RPMI7951 (cell line): ENCODE measurements around a stretch of chr3.

DNA sequence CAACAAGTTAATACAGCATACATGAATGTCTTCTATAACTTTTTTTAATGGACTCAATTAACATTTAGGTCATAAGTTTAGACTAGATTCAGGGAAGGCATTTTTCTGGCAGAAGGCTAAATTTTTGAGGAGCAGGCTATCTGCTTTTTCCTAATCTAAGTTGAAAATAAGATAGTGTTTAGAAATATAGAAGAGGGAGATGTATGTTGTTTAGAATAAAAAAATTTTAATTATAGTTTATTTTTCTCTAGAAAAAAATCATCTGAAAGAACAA lies 30.9 kb upstream of the OSTN start:
- RAMPAGE, long total RNA = no peak

GRCh38 chr3:191350277-191351133 lies 20.2 kb upstream of the UTS2B start:
- RAMPAGE, long total RNA = no peak

- RAMPAGE, long total RNA = no peak
These were observed 466.2 kb downstream of the PYDC2 start for GRCh38 chr3:191926945-191927704.

- RAMPAGE, long total RNA = no peak
These were observed 424.1 kb downstream of the FGF12 start for GRCh38 chr3:192303210-192303651.

DNA sequence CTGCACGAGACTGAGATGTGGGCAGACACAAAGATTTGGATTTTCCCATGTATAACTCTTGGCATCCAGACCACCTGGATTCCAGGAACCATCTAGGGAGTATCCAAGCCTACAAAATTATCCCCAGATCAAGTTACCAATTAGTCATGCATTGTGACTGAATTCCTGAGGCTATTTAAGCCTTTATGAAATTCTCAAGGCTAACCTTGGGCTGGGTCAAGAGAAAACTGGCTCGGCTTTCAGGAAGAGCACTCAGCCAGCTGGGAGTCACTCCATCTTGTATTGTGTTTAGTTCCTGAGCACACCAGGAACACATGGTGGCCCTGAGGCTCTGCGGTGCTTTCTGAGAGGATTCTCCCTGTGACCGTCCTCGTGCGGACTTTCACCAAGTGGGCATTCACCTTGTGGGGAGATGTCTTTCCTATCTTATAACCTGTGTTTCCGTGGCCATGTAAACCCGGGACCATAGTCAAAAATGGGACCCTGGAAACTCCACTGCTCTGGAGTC lies 13.5 kb upstream of the ATP13A5 start:
- RAMPAGE, long total RNA = no peak

DNA sequence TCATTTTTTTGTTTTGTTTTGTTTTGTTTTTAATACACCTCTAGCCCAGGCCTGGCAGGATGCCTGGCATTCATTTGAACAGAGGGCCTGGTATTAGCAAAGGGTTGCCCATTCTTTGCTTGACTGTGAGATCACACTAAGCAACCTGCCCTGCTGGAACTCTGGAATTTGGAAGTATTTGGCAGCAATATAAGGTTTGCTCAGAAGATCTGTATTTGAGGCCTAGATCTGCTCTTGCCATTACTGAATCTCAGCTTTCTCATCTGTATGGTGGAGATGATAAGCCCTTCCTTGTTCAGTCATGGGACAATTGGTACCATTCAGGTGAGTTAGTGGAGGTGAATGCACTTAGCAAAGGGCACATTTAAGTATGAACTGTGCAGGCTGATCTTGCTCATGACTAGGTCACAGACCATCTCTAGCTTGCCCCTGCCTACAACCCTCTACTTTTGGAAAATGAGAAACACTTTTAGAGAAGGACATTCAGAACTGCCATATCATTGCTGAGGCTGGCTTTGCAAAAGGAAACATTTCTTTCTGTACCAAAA lies 21.9 kb upstream of the ATP13A5 start:
- RAMPAGE, long total RNA = no peak

DNA sequence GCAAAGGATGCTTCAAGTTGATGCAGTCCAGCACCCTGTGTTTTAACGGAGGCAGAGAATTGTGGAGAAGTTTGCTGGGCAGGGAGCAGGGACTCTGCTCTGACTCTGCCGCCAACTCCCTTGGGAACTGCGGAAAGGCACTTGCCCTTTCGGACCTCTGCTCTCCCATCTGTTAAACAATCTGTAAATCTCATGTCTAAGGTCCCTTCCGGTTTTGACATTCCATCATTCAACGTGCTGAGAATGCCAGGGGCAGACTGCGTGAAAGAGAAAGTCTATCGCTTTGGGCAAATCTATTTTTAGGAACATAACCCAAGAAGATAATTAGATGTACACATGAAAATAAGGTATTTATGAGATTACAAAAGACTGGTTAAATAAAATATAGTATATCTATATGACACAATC lies 184.6 kb downstream of the OPA1 start:
- RAMPAGE, long total RNA = no peak

DNA sequence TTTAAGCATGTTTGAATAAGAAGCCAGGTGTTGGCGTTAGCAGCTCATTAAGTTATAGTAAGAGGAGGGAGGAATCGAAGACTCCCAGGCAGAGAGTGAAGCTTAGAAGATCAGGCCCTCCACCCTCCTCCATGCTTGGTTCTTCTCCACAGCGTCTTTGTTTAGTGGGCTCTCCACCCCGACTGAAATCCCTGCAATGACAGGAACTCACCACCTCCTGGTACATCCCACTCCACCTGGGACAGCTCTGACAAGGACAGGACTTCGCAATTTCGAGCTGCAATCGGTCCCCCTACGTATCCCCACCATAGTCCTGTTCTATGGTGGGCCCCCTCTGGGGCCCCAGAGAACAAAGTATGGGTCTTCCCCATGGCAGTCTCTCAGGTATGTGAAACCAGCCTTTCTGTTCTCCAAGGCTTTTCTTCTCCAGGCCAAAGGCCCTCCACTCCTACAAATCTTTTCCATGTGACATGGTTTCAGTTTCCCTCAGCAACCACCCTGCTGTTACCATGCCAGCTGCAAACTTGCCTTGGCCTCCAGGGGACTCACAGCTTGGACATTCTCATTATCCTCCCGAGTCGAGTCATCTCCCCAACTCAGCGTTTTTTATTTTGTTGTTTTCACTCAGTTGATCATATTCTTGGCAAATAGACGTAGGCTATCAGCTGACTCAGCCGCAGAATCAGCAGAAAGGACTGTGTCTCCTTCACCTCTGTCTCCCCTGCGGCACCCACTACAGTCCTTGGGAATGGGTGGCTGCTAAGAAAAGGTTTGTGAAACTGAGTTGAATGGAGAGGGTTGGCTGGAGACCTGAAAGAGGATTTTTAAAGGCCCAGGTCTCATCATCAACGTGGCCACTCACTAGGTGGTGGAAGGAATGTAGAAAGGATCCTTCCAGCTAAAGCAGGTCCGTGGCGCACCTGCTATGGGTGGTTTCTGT lies 233.3 kb downstream of the OPA1 start:
- RAMPAGE, long total RNA = no peak

DNA sequence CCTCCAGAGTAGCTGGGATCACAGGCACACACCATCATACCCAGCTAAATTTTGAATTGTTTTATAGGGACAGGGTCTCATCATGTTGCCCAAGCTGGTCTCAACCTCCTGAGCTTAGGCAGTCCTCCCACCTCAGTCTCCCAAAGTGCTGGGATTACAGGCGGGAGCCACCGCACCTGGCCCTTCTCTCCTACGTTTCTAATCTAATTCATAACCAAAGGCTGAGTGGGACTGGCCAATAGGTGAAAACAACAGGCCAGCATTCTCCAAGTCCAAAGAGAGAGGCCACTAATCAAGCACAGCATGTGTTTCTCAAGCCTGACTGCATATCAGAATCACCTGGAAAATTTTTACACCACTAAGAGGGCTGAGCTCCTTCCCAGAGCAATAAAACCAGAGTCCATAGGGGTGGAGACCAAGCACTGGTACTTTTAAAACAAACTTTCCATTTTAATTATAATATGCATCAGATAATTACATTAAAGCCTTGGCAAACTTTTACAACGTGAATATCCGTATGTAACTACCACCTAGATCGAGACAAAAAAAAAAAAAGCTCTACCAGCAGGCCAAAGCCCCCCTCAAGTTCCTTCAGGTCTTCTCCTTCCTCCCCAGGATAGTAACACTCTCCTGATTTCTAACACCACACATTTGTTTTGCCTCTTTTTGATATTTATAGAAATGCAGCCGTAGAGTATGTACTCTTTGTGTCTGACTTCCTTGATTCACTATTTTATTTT lies 254.4 kb downstream of the OPA1 start:
- RAMPAGE, long total RNA = no peak

GRCh38 chr3:193960242-193961306 lies 175.4 kb upstream of the HES1 start:
- RAMPAGE, long total RNA = no peak

DNA sequence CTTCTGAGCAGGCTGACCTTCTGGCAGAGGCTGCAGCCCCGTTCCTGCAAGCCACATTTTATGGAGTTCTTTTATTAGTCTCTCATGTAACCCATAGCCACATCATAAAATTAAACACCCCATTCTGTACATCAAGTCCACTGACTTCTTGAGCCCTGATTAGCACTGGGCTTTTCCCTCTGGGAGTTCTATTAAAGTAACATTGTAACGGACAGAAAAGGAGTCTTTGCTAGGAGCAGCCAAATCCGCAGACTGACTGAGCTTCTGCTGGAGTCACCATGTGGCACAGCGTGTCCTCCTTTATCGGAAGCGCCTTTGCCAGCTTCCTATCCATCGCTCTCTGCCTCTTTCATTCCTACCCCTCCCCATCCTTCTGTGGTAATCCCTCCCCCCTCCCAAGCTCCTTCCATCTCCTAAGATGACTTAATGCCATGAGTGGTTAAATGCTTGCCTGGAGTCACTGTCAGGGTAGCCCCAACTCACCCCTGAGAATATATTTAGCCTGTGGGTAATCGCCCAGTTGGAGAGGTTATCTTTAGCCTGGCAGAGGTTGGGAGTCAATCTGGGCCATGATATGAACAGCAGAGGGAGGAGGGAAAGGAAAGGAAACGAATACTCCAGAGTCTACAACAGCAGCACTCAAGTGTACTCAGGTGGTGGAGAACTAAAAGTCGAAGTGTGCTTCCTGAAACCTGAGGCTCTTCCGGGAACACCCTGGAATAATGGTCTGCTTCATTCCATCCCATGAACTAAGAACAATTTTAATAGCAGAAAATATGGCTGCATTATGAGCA lies 138.3 kb upstream of the HES1 start:
- RAMPAGE, long total RNA = no peak

DNA sequence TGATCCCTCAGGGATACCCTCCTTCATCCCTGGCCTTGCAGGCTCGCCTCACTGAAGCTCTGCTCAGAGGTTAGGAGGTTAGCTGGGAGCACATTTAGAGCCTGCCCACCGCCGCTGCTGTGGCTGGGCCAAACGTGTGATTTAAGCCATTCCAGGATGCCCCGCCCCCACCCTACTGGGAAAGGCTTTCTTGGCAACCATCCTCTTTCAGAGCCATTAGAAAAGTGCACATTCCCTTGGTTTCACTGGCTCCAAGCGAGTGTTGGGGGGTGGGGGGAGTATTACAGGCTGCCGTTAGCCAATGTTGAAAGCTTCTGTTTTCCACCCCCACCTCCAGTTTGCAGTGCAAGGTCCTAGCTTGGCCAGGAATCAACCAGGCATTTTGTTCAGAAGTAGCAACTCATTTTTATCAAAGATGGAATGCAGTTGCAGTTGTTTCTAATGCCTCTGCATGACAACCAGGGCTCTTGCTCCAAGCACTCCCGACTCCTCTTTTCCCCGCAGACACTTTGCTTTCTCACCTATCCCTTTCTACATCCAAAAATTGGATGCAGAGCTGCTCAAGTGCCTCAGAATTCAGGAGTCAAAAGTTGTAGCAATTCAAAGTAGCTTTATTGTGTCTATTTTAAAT lies 6.2 kb upstream of the HES1 start:
- RAMPAGE, long total RNA = no peak

- RAMPAGE, long total RNA = no peak
These were observed 963 bp upstream of the HES1 start for GRCh38 chr3:194134894-194135476.

DNA sequence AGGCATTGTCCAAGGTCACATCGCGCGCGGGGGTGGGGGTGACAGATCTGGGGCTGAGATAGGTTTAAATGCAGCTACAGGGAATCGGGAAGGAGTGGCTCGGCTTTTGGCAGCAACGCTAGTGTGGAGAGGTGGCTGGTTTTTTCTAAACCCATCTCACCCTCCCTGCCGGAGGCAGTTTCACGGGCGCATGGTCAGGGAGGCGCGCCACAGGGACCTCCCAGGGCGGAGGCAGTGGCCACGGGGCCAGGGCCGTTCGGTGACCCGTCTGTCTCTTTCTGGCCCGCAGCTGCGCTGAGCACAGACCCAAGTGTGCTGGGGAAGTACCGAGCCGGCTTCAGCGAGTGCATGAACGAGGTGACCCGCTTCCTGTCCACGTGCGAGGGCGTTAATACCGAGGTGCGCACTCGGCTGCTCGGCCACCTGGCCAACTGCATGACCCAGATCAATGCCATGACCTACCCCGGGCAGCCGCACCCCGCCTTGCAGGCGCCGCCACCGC lies 1.5 kb downstream of the HES1 start:
- RAMPAGE, long total RNA = no peak

GRCh38 chr3:194270597-194271729 lies 80.2 kb downstream of the CPN2 start:
- RAMPAGE, long total RNA = no peak

- RAMPAGE, long total RNA = no peak
These were observed 28.8 kb downstream of the CPN2 start for GRCh38 chr3:194321943-194323147.

DNA sequence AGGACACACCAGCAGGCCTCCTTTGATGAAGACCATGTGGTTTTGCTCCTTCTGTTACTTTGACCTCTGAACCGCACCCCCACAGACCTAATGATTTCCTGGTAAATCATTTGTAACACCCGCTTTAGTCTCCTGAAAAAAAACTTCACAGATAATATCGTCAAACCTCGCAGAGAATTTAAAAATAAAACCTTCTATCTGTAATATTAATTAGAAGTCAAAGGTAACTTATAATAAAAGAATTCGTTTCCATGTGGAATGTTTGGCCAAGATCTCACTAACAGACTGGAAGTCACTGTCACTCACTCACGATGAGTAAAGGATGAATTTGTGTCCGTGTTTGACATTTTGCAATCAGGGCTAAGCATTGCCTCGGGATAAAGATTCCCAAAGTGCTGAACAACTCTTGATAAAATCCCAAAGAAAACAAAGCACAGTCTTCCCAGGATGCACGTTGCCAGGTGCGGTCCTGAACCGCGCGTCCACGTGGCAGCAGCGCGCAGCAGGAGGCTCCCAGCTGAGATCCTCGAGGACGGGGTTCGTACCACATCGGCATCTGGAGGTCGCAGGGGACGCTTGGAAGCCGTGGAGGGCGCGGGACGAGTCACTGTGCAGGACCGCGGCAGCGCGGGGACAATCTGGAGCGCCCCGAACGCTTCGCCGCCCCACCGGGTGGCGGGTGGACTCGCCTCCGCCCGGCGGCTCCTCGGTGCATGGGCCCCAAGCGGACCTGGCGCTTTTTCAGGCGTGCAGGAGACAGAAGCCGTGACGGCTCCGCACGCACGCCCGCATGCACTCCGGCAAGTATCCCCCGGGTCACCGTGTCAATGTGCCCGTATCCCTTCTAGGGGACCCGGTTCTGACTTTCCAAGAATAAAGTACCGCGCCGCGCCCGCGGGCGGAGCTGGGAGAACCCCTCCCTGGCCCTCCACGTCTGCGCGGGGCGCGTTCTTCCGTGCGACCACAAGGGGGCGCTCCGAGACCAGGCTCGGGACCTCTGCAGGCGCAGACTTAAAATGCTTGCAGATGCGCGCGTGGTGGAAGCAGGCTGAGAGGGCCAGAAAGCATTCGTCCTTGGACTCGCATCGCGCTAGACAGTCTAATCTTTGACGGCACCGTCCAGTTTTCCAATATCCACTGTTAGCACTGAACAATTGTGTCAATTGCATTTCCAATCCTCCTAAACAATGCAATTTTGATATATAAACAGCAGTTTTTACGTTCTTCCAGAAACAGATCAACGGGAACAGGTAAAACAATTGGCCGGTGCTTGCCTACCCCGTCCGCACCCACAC lies 17.7 kb downstream of the CPN2 start:
- RAMPAGE, long total RNA = no peak

DNA sequence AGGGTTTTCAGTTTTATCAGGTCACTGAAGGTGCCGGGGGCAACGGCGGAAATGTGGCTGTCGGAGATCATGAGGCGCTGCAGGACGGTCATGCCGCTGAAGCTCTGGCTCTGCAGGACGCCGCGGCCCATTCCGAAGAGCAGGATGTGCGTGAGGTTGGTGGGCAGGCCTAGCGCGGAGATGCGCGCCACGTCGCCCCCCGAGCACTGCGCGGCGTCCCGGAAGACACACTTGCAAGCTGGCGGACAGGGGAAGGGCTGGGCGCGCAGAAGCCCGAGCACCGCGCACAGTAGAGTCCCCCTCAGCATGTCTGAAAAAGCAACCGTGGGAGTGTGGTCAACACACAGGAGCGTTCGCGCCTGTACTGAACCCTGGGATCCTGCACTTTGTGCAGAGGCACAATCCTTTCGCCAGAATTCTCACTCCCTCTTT lies 1.1 kb downstream of the GP5 start:
- RAMPAGE, long total RNA = no peak

DNA sequence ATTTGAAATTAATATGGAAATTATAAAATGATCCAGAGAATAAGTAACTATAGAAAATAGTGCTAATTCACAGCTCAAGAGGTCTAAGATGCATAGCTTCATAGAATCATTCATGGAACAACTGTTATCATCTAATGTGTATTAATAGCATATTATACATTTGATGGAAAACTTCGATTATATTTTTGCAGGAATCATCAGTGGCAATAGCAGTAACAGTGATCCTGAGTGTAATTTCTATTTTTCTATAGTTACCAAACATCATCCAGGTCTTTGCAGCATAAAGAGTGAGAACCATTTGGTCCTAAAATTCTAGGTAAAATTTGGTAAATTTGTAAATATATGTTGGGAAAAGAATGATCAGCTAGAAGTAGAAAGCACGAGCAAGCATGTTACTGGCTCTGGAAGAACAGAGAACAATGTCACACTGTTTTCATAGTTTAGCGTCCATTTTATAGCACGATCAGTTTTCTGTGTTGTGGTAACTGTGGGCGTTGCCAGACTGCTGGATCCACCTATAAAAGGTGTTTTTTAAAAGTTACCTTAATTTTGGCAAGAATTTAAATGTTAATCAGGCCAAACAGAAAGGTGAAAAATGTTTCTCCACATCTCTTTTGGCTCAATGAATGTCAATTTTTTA lies 5.1 kb upstream of the GP5 start:
- RAMPAGE, long total RNA = no peak

GRCh38 chr3:194452454-194453319 lies 34.1 kb downstream of the ATP13A3 start:
- RAMPAGE, long total RNA = no peak